ENCODE data around the gene RIOK1.

DNA sequence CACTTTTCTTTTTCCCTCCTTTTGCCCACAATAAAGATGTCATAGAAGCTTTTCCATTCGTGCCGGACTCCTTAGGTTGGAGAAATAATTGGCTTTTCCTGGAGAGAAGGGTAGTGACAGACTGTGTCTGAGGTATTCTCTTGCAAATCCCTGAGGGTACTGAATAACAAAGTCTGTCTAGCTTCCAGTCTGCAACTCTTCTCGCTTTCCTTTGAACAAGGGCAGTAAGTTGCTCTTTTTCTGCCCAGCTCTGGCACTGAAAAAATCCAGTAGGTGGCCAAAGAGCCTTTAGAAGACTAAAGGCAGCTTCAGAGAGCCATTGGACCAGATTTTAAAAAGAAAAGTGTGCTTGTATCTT lies 20.7 kb upstream of the RREB1 start:
- PRO-cap, 2 experiments: no peak in any of the 2 experiments

- PRO-cap, 2 experiments: peak in 1 of 2 experiments; most common plus-strand start chr6:7171415 (in 1); most common minus-strand start chr6:7171236 (in 1)
Measured at GRCh38 chr6:7170753-7171951, 63.4 kb downstream of the RREB1 start.

- PRO-cap, 2 experiments: no peak in any of the 2 experiments
Measured at GRCh38 chr6:7191973-7192327, 84.2 kb downstream of the RREB1 start.

GRCh38 chr6:7206414-7207287 lies 98.9 kb downstream of the RREB1 start:
- PRO-cap, 2 experiments: no peak in any of the 2 experiments

DNA sequence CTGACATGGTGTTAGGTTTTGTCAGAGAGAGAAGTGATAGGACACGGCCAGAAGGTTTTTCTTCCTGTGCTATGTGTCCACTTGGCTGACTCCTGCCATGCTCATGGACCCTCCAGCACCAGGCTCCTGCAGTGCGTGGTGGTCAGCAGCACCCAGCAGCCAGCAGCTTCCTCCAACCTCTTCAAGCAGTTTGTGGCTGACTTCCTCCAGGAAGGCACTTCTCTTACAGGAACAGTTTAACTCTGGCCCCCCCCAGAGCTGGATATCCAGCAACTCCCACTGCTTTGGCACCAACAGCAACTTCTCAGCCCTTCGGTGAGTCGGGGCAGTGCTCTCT lies 46.8 kb downstream of the SSR1 start:
- PRO-cap, 2 experiments: no peak in any of the 2 experiments

- PRO-cap, 2 experiments: no peak in any of the 2 experiments
Measured at GRCh38 chr6:7312230-7312868, 650 bp downstream of the SSR1 start.

DNA sequence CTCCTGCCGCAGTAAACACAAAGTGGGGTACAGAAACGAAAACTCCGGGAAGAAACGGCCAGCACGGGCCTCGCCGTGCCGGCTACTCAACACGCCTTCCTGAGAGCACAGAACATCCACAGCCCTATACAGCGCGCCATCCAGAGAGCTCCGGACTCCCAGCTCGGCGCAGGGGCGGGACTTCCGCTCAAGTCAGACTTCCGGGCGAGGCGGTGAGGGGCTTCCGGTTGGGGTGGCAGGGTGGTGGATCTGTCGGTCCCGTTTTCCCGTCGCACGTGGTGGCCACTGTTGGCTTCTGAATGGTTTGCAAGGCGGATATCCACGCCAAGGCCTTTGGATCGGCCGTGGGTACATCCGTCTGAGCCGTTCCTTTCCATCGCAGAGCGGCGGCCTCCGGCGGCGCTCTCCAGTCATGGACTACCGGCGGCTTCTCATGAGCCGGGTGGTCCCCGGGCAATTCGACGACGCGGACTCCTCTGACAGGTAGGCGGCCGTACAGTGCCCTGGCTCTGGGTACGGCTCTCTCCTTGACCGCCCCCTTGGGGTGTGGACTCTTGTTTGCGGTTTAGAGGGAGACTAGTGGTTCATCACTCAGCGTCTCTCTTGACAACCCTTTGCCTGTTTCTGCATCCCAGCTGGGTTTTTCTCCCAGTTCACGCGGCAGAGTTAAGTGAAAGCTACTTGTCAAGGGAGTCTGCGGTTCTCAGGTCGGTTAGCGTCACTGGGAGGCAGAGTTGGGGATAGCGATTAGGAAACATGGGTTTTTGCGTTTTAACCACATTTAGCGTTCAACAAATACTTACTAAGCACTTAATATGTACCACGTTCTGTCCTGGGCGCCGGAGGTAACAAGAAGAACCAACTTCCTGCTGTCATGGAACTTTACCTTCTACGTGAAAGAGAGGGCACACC lies at the start of gene RIOK1:
Gene RIOK1, plus strand, starts transcription at position 218 of the 912 bp plus-strand sequence.
- PRO-cap, 2 experiments: peak in 2 of 2 experiments; most common plus-strand start position 226 of the sequence (in 2); most common minus-strand start position 152 of the sequence (in 2)

GRCh38 chr6:7390503-7390867 lies 877 bp downstream of the RIOK1 start:
- PRO-cap, 2 experiments: no peak in any of the 2 experiments

- PRO-cap, 2 experiments: peak in 2 of 2 experiments; most common plus-strand start chr6:7505331 (in 1); most common minus-strand start chr6:7505414 (in 2)
Measured at GRCh38 chr6:7505079-7506190, 36.0 kb upstream of the DSP start.

- PRO-cap, 2 experiments: peak in 2 of 2 experiments; most common plus-strand start chr6:7544149 (in 2); most common minus-strand start chr6:7544195 (in 1)
Measured at GRCh38 chr6:7543849-7544908, 2.7 kb downstream of the DSP start.

GRCh38 chr6:7574487-7575089 lies 15.4 kb upstream of the SNRNP48 start:
- PRO-cap, 2 experiments: no peak in any of the 2 experiments

GRCh38 chr6:7618223-7618805 lies 28.3 kb downstream of the SNRNP48 start:
- PRO-cap, 2 experiments: no peak in any of the 2 experiments

GRCh38 chr6:7642672-7643136 lies 52.7 kb downstream of the SNRNP48 start:
- PRO-cap, 2 experiments: no peak in any of the 2 experiments

- PRO-cap, 2 experiments: no peak in any of the 2 experiments
Measured at GRCh38 chr6:7727101-7727661, 1.3 kb downstream of the BMP6 start.

- PRO-cap, 2 experiments: no peak in any of the 2 experiments
Measured at GRCh38 chr6:7763317-7763664, 37.4 kb downstream of the BMP6 start.

DNA sequence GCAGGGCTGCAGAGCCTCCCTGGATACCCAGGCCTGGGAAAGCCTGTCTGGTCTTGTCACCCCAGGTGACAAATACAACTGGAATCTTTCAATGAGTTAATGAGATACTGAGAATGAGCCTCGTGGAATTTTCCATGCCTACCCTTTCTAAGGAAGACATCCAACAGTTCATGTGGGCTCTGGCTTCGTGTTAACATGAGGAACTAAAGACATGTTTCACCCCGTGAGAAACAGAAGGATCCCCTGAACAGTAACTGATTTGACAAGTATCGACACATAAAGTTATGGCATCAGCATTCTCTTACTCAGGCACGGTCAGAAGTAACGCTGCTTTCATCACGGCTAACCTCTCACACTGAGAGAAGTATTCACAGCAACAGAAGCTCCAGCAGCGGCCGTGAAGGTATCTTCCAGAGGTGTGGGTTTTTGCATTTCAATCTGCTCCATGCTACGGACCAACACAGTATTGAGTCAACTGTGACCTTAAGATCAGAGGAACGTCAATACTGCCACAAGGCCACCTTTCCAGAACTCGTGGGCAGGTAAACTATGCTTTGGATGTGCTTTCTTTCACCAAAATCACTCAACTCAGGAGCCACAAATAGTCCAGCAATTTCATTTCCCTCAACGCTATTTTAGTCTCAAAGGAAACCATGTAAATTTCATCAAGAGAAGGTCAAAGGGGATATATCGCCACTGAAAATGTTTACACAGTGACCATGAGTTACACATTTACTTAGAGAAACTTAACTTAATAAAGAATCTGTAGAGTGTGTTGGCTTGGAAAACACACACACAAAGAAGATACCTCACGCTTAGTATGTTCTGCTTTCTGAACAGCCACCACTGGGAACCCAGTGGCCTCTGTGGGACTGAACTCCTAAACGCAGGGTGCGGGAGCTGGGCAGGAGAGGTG lies 28.1 kb downstream of the TXNDC5 start:
- PRO-cap, 2 experiments: no peak in any of the 2 experiments

DNA sequence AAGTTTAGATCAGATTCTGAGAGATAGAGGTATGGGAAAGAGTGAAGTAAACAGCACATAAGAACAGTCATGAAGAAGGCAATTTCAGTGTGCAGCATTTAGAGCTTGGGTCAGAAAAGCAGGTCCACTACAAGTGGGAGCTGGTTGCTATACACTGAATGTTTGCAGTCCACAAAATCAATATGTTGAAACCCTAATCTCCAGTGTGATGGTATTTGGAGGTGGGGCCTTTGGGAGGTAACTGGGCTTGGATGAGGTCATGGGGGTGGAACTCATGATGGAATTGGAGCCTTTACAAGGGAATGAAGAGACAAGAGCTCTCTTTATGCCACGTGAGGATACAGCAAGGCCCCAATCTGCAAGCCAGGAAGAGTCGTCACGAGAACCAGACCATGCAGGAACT lies 216.6 kb upstream of the SLC35B3 start:
- PRO-cap, 2 experiments: no peak in any of the 2 experiments

DNA sequence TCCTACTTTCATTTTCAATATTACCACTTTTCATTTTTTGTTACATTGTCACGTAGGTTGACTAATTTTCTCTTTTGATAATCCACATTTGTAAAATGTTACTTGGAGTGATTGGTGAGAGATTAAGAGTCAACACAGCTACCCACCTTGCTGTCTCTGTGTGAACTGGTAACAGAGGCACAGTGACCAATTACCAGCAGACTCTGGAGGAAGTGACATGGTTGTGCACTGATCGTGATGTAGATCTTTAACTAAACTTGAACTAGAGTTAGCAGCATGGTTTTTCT lies 308.0 kb upstream of the SLC35B3 start:
- PRO-cap, 2 experiments: no peak in any of the 2 experiments

- PRO-cap, 2 experiments: no peak in any of the 2 experiments
Measured at GRCh38 chr6:8905840-8906330, 470.5 kb upstream of the SLC35B3 start.

DNA sequence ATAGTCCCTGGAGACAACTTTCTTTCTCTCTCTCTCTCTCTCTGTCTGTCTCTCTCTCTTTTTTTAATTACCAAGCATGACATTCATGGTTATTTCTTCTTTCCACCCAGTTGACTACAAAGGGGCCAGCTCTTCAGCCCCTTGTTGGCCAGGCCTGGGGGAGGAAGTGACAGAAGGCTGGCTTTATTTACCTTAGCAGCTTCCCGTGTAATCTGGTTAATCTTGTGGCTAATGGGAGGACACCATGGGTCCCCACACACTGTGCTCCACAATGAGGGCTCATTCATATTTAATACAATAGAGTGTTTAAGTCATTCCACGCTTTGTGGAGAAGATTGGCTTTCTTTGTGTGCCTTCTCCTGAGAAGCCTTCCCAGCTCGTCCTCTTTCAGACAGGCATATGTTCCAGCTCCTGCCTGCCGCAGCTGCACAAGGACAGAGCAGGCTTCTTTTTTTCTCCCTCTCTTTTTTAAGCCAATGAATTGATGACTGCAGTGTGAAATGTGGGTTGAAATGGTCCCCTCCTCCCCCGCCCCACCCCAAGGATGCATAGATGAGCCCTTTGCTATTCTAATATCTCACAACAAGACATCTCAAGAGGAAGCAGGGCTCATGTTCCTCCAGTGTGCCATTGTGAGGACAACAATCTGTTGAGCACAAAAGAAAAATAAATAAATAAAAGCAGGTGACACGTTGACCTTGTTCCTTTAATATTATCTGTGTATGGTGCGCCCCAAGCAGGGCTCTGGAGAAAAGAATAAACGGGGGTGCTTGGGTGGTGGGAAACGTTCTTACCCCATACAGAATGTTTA lies 958.5 kb downstream of the TFAP2A start:
- PRO-cap, 2 experiments: no peak in any of the 2 experiments

Measured in Colon Carcinoma Metastatic in the Brain (tissue), 2 donors.